Upper lobe of left lung (tissue), 5 donors: ENCODE measurements around a stretch of chr16.

GRCh38 chr16:81638423-81639033, 140.6 kb upstream of the PLCG2 start:
- PRO-cap, 2 experiments = no peak in any of the 2 experiments
- RAMPAGE, long total RNA, 4 experiments = no peak in any of the 4 experiments

DNA sequence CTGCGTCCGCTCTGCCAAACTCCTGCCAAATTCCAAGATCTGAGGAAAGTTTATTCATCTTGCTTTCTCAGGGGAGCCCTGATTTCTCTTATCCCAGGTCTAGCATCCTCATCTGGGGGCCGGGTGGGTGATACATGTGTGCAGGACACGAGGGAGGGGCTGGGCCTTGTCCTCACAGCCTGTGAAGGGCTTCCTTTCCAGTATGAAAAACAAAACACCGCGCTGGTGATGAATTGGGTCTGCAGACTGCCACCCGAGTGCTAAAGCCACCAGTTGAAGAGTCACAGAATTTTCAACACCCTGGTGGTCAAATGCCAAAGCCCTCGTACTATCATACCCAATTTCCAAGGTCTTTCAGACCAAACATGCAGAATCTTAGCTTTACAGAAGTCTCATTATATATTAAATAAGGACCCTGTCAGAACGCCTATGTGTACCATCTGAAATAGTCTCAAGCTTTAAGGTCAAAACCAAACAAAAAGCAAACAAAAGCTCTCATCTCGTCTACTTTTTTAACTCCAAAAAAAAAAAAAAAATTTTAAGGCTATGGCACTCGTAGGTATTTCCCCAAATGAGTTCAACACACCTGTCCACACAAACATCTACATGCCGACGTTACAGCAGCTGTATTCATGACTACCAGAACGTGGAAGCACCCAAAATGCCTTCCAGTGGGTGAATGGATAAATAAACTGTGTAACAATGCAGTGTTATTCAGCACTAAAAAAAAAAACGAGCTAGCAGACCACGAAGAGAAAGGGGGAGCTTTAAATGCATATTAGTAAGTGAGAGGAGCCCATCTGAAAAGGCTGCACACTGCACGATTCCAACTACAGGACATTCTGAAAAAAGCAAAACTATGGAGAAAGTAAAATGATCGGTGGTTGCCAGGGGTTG, 116.3 kb upstream of the PLCG2 start:
- PRO-cap, 2 experiments = no peak in any of the 2 experiments
- RAMPAGE, long total RNA, 4 experiments = no peak in any of the 4 experiments

DNA sequence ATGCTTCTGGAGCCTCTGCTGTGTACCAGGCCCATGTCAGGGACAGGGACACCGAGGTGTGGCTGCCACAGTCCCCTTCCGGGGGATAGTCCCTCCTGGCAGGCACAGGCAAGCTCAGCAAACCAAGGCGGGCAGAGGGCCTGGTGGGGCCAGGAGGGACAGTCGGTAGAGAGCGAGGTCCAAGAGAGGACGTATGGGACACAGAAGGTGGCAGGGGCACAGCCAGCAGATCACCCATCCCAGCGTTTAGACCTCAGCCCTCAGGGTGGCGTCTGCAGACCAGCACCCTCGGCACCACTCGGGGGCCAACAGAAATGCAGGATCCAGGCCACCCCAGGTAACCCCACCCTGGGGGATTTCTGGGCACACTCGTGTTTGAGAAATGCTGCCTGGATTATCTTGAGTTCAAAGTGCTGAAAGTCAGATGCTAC, 71.1 kb upstream of the PLCG2 start:
- PRO-cap, 2 experiments = no peak in any of the 2 experiments
- RAMPAGE, long total RNA, 4 experiments = no peak in any of the 4 experiments

DNA sequence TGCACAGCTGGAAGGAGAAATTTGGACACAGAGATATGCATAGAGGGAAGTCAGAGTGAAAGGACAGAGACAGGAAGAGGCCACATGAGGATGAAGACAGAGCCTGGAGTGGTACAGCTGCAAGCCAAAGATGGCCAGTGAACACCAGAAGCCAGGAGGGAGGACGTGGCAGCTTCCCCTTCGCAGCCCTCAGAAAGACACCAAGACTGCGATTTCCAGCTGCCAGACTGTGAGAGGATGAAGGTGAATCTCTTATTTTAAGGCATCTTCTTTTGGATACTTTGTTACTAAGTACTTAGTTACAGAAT, 60.5 kb upstream of the PLCG2 start:
- PRO-cap, 2 experiments = no peak in any of the 2 experiments
- RAMPAGE, long total RNA, 4 experiments = no peak in any of the 4 experiments

GRCh38 chr16:81752068-81752745, 26.9 kb upstream of the PLCG2 start:
- PRO-cap, 2 experiments = peak in 1 of 2 experiments; most common plus-strand start chr16:81752467 (in 1); most common minus-strand start chr16:81752422 (in 1)
- RAMPAGE, long total RNA, 4 experiments = no peak in any of the 4 experiments

GRCh38 chr16:81783918-81784563, 5.0 kb downstream of the PLCG2 start:
- PRO-cap, 2 experiments = no peak in any of the 2 experiments
- RAMPAGE, long total RNA, 4 experiments = no peak in any of the 4 experiments

DNA sequence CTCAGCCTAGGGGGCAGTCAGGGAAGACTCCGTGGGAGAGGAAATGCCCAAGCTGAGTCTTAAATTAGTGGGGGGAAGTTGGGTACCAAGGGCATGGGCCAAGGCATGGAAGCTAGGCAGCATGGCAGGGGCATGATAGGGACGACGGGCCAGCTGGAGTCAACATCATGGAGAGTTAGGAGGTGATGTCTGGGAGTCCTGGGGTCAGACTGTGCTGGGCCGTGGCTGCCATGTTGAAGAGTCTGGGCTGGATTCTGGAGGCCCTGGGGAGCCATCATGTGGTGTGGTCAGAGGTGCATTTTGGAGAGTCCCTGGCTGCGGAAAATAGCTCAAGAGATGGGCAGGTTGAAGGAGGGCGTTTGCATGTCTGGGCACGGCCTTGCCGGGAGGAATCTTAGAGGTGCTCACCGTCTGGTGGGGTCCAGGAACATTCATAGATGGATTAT, 85.2 kb downstream of the SDR42E1 start:
- PRO-cap, 2 experiments = no peak in any of the 2 experiments
- RAMPAGE, long total RNA, 4 experiments = no peak in any of the 4 experiments

DNA sequence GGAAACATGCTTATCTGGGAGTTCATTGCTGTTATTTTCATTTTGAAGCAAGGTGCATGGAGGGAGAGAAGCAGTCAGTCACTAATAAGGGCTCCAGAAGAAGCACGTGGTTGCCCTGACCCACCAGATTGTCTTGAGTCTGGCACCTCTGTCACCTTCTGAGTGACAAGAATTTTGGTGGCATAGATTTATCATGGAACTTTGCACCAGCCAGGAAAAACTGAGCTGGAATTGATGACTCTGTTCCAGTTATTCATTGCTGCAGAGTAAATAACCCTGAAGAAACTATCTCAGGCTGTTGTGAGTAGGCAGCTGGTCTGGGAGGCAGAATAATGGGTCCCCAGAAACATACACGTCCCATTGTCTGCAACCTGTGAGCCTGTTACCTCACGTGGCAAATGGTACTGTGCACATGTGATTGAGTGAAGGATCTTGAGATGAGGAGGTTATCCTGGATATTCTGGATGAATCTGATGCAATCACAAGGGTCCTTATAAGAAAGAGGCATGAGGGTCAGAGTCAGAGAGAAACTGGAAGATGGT, 44.9 kb downstream of the HSD17B2 start:
- PRO-cap, 2 experiments = no peak in any of the 2 experiments
- RAMPAGE, long total RNA, 4 experiments = no peak in any of the 4 experiments

DNA sequence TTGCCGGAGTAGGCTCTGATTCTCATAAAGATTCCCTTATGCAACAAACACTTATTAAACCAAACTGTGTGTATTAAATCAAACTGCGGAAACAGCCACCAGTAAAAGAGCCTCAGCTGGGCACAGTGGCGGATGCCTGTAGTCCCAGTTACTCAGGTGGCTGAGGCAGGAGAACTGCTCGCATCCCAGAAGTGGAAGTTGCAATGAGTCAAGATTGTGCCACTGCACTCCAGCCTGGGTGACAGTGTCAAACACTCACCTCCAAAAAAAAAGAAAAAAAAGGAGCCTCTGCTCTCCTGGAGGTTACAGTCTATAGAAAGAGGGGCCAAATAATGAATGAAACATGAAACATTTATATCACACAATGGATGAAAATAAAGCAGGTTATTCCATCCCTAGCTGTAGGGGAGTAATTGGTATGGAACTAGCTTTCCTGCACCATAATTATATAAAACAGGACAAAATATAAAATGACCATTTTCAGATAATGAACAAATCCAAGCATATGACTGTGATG, 17.1 kb downstream of the MPHOSPH6 start:
- PRO-cap, 2 experiments = no peak in any of the 2 experiments
- RAMPAGE, long total RNA, 4 experiments = no peak in any of the 4 experiments

DNA sequence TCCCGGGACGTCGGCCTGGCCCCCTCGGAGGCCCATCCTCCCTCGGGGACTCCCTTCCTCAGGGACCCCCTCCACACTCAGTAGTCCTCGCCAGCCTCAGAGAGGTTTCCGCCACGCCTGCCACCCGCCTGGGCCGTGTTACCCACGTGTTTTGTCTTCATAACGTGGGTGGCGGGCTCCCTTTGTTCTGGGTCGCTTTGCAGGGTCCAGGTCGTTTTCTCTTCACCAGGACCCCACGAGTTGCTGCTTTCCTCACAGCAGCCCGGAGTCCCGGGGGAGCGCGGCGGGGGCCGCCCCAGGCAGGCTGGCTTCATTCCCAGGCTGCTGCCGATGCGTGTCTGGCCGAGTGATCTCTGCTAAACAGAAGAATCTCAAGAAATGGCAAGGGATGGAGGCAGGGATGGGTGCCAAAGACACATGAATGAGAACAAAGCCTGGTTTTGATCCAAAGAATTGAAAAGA, 460 bp upstream of the MPHOSPH6 start:
- PRO-cap, 2 experiments = no peak in any of the 2 experiments
- RAMPAGE, long total RNA, 4 experiments = no peak in any of the 4 experiments

DNA sequence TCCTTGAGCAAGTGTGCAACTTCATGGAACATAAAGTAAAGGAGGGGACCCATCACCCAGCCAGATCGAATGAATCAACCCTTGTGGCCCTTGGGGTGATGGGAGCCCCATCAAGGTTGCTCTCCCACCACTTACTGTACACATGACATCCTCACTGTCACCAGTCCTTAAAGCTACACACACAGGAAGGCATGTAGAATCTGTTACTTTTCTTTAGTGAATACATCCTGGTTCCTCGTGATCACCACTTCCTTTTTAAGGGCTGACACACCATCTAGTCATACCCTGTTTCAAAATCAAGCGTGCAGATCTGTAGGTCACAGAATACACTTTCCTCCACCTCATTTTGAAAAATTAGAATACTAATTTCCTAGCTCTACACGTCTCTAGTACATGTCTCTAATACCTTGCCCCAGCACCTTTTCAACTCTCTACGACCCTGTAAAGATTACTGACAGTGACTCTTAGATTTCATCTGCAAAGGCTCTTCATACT, 22.7 kb upstream of the MPHOSPH6 start:
- PRO-cap, 2 experiments = no peak in any of the 2 experiments
- RAMPAGE, long total RNA, 4 experiments = no peak in any of the 4 experiments

DNA sequence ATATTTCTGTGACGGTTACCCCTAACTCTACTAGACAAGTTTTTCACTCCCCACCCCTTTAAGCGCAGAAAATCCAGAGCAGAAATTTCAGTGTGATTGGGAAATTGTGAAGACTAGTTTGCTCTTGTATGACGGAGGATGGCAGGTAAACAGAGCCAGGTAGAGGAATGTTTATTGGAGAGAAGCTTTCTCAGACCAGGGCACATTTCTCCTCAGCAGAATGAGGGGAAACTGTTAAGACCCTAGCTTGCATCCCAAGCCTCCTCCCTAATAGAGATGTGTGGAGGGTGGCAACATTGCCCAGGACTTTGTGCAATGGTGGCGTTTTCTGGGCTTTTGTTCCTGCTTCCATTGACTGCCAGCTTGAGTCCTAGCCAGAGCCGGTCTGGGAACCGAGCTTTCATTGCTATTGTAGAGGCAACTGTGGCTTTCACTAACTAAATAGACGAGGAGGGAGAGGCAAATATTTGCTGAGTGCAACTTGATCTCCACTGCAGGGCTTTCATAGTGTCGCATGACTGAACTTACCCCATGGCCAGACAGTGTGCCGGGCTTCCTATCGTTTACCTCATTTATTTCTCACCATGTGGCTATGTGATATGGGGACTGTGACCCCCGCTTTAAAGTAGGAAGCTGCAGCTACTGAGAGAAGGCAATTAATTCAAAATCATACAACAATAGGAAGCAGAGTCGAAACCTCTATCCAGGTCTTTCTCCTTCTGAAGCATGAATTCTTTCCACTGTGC, 159.7 kb upstream of the MPHOSPH6 start:
- PRO-cap, 2 experiments = no peak in any of the 2 experiments
- RAMPAGE, long total RNA, 4 experiments = no peak in any of the 4 experiments

DNA sequence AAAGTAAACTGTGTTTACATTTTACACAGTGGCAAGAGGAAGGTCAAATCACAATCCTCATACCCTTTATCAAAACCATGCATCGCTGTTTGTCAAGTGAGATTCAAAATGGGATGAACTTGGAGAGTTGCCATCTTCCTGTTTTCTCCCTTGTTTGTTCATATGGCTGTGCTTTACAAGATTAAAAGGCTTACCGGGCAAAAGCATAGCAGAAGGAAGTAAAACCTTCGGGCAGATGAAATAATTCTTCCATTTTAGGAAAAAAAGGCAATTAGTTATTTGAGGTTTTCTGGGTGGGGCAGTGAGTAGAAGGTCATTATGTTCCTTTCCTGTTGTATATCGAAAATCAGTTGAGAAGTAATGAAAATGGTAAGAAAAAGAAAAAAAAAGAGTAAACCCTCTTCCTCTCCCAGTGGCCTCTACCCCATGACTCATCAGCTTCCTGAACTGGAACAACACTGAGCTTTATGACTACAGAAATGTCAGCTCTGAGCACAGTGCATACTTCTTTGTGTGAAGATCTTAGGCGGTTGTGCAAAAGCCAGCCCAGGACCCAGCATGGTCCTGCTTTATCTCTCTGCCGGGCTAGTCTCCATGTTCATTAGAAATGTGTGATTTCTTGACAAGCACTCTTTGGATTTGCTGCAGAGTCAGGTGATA, 369.2 kb downstream of the CDH13 start:
- PRO-cap, 2 experiments = peak in 1 of 2 experiments; most common plus-strand start position 476 of the sequence (in 1); most common minus-strand start position 433 of the sequence (in 1)
- RAMPAGE, long total RNA, 4 experiments = no peak in any of the 4 experiments

GRCh38 chr16:83727040-83727433, 80.7 kb upstream of the HSBP1 start:
- PRO-cap, 2 experiments = no peak in any of the 2 experiments
- RAMPAGE, long total RNA, 4 experiments = no peak in any of the 4 experiments

GRCh38 chr16:83800005-83800305, 7.8 kb upstream of the HSBP1 start:
- PRO-cap, 2 experiments = no peak in any of the 2 experiments
- RAMPAGE, long total RNA, 4 experiments = no peak in any of the 4 experiments

DNA sequence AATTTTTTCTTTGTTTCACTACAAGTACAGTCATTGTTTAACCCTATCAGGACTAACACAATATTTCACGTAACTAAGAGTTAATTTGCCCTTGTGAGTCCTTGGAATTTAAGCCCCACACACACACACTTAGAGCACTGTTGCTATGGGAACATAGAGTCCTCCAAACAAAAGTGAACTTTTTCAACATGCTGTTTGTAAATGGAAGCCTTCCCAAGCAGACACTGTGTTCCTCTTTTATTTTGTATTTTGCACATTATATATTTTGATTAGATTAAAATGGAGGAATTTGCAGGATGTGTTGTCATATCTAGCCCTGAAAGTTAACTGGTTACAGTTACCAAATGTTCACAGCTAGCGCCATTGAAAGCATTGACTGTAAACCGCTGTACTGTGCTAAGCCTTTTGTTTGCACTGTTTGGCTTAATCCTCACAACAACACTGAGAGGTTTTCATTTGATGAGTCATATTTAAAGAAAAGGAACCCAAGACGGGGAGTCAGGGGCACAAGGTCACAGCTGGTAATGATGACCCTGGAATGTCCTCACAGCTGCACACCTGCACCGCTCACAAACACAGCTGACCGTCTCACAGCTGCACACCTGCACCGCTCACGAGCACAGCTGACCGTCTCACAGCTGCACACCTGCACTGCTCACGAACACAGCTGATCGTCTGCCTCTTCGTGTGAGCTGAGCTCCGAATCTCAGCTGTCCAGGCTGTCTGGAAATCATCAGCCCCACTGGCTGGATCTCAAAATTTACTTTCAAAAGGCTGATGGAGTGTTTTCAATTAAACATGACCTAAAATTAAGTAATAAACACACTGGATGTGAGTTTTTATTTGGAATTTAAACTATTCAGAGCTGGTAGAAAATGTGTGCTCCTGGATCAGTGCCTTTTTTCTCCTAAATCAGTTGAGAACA, 6.4 kb downstream of the HSBP1 start:
- PRO-cap, 2 experiments = no peak in any of the 2 experiments
- RAMPAGE, long total RNA, 4 experiments = no peak in any of the 4 experiments

DNA sequence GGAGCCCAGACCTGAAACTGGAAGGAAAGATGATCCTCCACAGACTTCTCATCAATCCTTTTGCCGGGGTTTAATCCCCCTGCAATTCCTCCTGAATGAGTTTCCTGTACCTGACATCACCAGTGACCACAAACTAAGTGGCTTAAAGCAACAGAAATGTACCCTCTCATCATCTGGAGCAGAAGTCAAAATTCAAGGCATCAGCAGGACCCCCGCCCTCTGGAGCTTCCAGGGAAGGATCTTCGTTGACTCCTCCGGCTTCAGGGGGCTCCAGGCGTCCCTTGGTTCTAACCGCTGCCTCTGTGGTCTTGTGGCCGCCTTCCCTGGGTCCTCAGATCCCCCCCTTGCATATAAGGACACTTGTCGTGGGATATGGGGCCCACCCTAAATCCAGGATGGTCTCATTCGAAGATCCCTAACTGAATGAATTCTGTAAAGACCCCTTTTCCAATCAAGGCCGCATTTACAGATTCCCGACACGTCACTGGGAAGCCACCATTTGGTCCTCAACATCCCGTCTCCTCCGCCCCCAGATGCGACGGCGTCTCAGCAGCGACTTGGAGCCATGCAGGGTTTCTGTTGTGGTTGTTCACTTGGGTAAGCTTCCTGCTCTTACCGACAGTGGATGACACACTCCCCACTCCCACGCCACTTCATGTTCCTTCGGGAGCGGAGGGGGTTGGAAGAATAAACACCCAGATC, 19.4 kb upstream of the OSGIN1 start:
- PRO-cap, 2 experiments = no peak in any of the 2 experiments
- RAMPAGE, long total RNA, 4 experiments = no peak in any of the 4 experiments

- PRO-cap, 2 experiments = no peak in any of the 2 experiments
- RAMPAGE, long total RNA, 4 experiments = no peak in any of the 4 experiments
Observed at GRCh38 chr16:83943351-83944243, 9.4 kb upstream of the OSGIN1 start.

- PRO-cap, 2 experiments = no peak in any of the 2 experiments
- RAMPAGE, long total RNA, 4 experiments = no peak in any of the 4 experiments
Observed at GRCh38 chr16:83956590-83956926, 3.5 kb downstream of the OSGIN1 start.

- PRO-cap, 2 experiments = no peak in any of the 2 experiments
- RAMPAGE, long total RNA, 4 experiments = no peak in any of the 4 experiments
Observed at GRCh38 chr16:84104838-84105037, 12.0 kb downstream of the MBTPS1 start.